Left cardiac atrium (tissue), 1 donor: ENCODE results near the gene BCL7B.

GRCh38 chr7:66959416-66960100 is 35.8 kb downstream of the SBDS start:
- PRO-cap = no peak

DNA sequence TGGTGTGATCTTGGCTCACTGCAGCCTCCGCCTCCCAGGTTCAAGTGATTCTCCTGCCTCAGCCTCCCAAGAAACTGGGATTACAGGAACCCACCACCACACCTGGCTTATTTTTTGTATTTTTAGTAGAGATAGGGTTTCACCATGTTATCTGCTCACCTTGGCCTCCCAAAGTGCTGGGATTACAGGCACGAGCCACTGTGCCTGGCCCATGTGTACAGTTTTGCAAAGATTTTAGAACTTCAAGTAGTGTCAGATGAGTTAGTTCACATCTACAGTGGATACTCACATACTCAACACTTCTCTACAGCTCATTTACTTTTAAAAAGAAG is 6.5 kb downstream of the SBDS start:
- PRO-cap = no peak

- PRO-cap = no peak
Observed at GRCh38 chr7:67024703-67025189, 28.1 kb downstream of the TYW1 start.

- PRO-cap = no peak
Observed at GRCh38 chr7:67101070-67101590, 104.5 kb downstream of the TYW1 start.

DNA sequence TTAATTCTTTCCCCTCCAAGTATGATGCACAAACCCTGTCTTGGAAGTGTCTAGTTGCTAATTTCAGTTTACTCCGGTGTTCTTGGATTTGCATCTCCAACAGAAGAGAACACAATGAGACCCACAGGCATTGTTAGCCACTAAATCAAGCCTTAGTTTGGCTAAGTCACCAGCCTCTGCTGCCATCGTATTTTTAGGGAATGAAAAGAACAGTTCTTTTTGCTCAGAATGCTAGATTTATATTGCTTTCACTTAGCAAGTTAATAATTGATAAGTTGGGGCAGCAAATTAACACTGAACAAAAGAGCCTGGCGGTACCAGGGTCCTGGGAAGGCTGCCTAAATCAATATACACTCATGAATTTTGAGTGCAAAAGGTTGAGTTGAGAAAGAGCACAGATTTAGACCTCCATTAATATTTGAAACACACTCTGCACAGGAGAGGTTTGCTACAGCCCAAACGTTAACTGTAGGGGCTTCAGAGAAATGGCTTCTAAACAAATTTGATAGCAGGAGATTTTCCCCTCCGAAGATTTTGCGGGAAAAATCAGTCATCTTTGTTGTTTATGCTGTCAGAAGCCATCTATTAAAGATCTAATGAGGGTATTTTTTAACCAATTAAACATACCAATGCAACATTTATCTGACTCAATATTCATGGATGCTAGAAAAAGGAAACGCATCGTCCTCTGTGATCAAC is 487.6 kb downstream of the SPDYE21 start:
- PRO-cap = no peak

- PRO-cap = no peak
Observed at GRCh38 chr7:69599084-69600009, 1.1 kb downstream of the AUTS2 start.

GRCh38 chr7:69716972-69717628 is 118.8 kb downstream of the AUTS2 start:
- PRO-cap = no peak

GRCh38 chr7:69739636-69740607 is 141.6 kb downstream of the AUTS2 start:
- PRO-cap = no peak

DNA sequence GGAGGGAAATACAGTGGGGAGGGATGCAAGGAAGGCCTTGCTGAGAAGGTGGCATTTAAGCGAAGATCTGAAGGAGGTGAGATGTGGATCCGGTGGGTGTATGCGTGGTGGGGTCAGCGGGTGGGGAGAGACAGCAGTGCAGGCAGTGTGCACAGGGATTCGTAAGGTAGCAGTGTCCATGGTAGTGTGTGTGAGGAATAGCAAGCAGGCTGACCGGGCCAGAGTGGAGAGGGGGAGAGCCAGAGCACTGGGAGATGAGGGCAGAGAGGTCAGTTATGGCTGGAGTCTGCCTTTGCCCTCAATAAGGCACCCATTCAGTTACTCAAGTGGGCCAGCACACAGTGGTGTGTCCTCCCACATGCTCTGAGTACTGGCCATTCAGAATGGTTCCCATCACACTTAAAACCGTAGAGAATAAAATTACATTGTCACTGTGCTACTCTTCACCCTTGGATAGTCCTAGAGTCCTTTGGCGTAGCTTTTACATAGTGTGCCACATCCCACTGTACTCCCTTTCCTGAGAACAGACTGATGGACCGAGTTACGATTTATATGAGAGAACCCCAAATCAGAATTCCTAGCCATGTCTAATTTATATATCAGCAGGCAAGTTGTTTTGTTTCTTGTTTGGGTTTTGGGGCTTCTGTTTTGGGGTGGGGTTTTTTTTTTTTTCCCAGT is 660.1 kb upstream of the GALNT17 start:
- PRO-cap = no peak

- PRO-cap = no peak
Observed at GRCh38 chr7:70595664-70597064, 535.8 kb upstream of the GALNT17 start.

DNA sequence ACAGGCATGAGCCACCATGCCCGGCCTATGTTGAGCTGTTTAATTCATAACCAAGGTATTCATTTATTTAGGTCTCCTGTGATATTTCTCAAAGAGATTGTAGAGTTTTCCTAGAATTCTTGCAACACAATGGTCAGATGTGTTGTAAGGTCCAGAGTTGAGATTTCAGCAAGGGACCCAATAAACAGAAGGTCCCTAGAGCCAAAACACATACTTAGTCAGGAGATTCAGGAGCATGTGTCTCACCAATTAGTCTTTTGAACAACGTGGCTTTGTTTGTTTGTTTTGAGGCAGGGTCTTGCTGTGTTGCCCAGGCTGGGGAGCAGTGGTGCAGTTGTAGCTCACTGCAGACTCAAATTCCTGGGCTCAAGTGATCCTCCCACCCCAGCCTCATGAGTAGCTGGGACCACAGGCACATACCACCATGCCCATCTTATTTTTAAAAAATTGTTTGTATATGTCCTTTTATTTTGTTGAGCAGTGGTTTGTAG is 321.3 kb upstream of the GALNT17 start:
- PRO-cap = no peak

- PRO-cap = no peak
Observed at GRCh38 chr7:71394379-71394641, 262.4 kb downstream of the GALNT17 start.

GRCh38 chr7:71630391-71630865 is 498.5 kb downstream of the GALNT17 start:
- PRO-cap = no peak

DNA sequence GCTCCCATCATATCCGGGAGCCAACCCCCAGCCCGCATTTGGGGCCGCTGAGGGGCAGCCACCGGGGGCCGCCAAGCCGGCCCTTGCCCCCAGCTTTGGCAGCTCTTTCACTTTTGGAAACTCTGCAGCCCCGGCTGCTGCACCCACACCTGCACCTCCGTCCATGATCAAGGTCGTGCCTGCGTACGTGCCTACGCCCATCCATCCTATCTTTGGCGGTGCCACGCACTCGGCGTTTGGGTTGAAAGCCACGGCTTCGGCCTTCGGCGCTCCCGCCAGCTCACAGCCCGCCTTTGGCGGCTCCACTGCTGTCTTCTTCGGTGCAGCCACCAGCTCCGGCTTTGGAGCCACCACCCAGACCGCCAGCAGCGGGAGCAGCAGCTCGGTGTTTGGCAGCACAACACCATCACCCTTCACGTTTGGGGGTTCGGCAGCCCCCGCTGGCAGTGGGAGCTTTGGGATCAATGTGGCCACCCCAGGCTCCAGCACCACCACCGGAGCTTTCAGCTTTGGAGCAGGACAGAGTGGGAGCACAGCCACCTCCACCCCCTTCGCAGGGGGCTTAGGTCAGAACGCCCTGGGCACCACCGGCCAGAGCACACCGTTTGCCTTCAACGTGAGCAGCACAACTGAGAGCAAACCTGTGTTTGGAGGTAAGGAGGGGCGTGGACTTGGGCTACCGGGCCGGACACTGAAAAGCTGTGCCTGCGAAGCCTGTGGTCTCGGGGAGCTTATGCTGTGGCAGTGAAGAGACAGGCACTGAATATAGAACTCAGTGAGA is 18.2 kb downstream of the POM121 start:
- PRO-cap = no peak

DNA sequence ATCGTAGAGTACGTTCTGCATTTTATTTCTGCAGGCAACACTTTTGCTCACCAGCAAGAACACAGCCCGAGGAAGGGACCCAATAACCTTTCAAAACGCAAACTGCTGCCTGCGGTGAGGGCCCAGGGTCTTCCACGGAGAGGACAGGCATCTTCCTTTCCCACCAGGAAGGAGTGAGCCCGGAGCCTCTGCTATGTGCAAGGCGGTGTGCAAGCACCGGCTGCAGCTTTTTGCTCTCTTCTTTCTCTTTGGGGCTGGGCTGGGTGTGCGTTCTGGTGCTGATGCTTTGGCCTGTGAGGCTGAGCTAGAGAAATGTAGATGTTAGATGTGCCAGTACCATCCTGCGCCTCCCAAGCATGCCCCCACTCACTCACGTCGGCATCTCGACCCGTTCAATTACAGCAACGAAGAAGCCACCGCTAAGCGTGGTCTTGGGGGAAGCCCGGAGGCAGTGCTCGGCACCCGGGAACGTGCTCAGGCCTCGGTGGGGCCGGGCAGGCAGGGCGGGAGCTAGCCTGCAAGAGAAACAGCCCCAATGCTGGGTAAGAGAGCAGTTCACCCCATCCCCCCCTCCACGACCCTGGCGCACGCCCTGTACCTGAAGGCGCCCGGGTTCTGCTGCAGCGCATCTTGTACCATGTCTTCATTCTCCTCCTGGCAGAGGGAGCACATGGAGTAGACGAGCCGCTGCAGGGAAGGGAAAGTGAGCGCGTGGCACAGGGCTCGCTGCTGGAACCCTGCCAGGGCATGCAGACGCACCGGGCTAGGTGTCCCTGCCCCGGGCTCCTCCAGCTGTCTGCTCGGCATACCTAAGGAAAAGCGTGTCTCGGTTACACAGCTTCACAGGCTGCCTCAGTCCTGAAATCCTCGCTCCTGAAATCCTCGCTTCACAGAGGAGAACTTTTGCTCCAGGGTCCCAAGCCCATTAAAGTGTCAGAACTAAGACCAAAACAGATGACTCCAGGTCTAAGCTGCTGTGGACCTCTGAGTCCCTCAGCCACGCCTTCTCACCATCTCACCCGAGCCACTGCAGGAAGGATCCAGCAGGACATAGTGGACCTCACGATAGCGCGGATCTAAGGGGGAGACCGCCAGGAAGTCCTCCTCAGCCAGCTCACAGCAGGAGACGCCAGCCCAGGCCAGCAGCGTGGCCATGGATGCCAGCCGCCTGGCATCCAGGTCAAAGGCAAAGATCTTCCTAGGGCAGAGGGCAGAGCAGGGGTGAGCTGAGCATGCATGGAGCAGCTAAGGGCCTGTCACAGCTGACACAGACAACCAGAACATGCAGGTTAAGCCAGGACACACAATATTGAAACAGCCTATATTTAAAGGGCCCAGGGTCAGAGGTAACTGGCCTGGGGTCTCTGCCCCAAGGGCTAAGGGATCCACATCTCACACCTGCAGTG is 20.5 kb downstream of the TRIM74 start:
- PRO-cap = no peak

GRCh38 chr7:72954371-72955024 is 14.8 kb downstream of the TRIM74 start:
- PRO-cap = no peak

DNA sequence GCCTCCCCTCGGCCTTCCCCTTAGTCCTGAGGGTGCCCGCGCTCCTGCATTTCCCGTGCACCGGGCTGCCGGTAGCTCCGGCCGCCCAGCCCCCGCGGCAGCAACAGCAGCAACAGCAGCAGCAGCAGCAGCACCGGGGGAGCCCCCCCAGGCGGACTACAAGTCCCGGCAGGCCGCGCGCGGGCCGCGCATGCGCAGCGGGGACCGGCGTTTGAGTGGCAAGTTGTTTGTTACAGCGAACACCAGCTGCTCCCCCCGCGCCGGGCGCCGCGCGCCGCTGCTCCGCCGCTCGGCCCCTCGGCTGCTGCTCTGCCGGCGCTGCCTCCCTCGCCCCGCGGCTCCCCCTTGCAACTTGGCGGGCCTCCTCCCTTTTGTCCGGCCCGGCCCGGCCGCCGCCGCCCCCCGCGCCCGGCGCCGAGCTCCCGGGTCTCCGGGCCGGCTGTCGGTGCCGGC is 501 bp downstream of the SPDYE10 start:
- PRO-cap = bidirectional peak, plus-strand start at position 249 of the sequence, minus-strand start at position 158 of the sequence

DNA sequence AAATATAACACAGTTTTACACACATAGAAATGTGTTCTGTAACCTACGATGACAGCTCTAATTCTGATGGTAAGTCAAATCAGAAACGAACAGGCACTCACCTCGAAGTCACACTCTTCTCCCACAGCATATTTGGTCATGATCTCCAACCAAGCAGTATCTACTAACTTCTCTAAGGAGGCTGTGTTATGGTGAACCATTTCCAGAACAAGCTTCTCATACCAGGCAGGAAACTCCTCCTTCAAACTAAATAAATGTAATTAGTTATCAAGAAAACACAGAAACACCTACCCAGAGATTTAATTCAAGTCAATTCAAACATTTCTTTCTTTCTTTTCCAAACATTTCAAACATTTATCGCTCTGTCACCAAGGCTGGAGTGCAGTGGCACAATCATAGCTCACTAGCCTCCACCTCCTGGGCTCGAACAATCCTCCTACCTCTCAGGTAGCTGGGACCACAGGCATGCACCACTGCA is 13.8 kb downstream of the BAZ1B start:
- PRO-cap = no peak

DNA sequence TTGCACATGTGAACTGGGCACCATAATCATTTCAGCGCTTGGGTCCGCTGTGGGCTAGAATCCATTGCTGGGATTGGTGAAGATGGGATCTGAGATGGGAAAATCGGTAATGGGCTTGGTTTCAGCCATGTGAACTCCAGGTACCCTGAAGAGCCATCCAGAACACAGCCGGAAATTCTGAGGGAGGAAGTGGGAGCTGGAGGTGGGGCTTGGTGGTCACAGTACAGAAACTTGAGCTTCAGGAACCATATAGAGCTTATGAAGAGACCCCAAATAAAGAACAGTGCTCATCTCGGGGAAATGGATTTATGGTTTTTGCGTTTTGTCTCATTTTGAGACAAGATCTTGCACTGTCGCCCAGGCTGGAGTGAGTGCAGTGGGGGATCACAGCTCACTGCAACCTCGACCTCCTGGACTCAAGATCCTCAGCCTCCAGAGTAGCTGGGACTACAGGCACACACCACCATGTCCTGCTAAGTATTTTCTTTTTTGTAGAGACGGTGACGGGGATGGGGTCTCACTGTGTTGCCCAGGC is 3.5 kb upstream of the BAZ1B start:
- PRO-cap = no peak

DNA sequence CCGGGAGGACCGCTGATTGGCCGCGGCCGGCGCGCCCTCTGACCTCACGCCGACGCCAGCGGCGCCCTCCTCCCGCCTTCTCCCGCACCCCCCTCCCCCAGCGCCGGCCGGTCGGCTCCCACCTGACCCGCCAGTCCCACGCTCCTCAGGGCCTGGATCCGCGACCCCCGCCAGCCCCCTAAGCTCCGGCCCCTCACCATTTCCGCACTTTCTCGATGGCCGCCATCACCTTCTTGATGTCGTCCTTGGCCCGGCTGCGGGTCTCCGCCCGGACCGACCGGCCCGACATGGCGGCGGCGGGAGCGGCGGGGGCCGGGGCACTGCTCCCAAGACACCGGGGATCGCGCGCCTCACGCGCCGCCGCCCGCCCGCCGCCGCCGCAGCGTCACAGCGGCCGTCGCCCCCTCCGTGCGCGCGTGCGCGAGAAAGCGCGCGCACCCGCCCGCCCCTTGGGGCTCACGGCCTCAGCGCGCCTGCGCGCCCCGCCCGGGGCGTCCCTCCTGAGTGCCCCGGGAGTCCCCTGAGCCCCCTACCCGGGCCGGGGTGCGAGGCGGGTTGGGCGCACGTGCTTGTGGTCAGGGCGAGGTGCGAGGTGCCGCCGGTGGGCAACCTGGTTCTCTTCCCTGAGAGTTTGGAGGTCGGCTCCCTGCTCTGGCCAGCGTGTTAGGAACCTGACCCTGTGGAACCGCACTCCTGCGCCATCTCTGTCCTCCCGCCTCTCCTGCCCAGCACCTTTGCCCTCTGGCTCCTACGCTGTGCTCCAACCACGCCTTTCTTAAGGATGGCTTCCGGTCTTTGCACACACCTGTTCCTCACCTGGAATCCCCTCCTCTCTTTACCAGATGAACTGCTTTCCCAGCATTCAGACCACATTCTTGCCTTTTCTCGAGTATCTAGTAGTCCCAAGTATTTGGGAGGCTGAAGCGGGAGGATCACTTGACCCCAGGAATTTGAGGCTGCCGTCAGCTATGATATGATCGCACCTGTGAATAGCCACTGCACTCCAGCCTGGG is at the start of gene BCL7B:
BCL7B (minus strand) TSS at position 401 of the 1,013 bp plus-strand sequence.
- PRO-cap = bidirectional peak, plus-strand start at position 85 of the sequence, minus-strand start outside the sequence; bidirectional peak, plus-strand start at position 515 of the sequence, minus-strand start at position 389 of the sequence; unidirectional peak, minus-strand start at position 723 of the sequence